Measurements from ENCODE around the genes MAN2B2, TADA2B and SORCS2.

DNA sequence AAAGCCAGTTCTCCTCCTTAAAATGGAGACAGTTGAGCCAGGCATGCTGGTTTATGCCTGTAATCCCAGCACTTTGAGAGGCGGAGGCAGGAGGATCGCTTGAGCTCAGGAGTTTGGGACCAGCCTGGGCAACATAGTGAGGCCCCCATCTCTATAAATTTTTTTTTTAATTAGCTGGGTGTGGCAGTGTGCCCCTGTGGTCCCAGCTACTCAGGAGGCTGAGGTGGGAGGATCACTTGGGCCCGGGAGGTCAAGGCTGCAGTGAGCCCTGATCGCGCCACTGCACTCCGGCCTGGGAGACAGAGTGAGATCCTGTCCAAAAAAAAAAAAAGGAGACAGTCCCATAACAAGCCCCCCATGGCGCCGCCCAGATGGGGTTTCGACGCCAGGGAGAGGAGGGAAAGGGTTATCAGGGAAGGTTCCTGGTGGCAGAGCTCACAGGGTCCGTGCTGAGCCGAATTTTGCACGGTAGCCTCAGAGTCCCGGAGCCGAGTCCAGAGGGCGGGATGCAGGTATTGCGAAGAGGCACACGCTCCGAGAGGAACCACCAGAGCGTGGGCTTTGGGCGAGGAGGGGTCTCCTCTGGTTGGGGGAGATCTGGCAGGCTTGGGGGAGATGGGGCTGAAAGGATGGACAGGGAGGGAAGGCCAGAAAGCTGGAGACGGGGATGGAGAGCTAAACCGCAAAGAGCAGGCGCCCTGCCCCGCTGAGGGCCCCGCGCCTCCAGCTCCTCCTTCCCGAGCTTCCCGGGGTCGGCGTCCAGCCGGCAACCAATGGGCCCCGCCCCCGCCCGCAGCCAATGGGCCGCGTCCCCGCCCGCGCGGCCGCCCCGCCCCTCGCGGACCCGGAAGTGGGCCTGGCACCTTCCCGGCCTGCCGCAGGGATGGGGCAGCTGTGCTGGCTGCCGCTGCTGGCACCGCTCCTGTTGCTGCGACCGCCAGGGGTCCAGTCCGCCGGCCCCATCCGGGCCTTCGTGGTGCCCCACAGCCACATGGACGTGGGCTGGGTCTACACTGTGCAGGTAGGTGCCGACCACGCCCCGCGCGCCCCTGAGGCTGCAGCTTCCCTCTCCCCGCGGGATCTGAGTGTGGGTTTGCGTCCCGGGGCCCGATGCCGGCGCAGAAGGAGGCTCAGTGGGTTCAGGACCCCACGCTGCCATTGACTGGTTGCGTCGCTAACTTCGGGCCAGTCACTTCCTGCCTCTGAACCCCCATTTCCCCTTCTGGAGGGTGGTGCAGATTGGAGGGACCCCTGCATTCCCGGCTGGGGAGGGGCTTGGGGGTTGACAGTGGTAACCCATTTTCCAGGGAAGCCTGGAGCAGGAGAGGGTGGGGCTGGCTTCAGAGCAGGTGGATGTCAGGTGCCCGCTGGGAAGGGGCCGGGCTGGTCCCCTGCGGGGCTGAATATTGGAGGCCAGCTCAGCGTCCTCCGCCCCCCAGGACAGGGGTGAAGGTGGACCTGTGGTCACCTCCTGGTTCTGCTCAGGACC is at the start of gene MAN2B2:
MAN2B2 (plus strand) TSS at position 862 of the 1,489 bp plus-strand sequence.
- PRO-cap, result bidirectional peak, plus-strand start at position 873 of the sequence, minus-strand start at position 736 of the sequence

- PRO-cap, result no peak
These were observed 428 bp downstream of the ENSG00000170846 start for GRCh38 chr4:6674222-6674783.

DNA sequence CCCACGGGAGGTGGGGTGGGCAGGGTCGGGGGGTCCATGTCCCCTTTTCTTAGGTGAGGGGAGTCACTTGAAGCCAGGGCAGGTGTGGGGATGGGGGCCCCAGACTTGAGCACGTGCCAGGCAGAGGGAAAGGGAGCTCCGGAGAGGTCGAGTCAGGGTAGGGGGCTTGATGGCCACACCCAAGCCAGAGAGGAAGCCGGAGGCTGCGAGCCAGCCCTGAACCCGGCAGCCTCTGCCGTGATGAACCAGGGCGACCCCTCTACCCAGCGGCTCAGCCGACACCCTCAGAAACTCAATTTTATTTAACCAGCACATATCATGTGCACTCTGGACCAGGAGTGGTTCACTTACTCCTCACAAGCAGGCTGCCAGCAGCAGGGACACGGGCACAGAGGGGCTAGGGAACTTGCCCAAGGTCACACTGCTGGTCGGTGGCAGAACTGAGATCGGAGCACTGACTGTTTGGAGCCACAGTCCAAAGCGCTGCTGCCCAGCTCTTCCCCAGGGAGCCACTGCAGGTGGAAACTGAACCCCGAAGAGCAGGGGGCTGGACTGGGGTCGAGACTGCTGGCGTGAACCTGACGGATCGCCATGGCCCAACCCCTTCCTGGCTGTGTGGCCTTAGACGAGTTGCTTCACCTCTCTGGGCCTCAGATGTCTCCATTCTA is 32.4 kb upstream of the KIAA0232 start:
- PRO-cap, result no peak

GRCh38 chr4:6755055-6755352 is 27.5 kb upstream of the KIAA0232 start:
- PRO-cap, result no peak

- PRO-cap, result no peak
These were observed 60.7 kb upstream of the TBC1D14 start for GRCh38 chr4:6848927-6849379.

GRCh38 chr4:6881966-6882420 is 27.6 kb upstream of the TBC1D14 start:
- PRO-cap, result no peak

- PRO-cap, result bidirectional peak, plus-strand start at chr4:6927336, minus-strand start at chr4:6927160
These were observed 17.4 kb downstream of the TBC1D14 start for GRCh38 chr4:6926648-6927862.

DNA sequence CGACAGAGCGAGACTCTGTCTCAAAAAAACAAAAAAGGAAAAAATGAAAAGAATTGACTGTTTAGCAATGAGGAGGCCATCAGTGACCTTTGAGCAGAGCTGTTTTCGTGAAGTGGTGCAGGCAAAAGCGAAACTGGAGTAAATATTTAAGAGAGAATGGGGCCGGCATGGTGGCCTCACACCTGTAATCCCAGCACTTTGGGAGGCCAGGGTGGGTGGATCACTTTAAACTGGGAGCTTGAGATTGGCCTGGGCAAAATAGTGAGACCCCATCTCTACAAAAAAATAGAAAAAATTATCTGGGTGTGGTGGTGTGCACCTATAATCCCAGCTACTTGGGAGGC is 25.0 kb downstream of the TBC1D14 start:
- PRO-cap, result no peak

DNA sequence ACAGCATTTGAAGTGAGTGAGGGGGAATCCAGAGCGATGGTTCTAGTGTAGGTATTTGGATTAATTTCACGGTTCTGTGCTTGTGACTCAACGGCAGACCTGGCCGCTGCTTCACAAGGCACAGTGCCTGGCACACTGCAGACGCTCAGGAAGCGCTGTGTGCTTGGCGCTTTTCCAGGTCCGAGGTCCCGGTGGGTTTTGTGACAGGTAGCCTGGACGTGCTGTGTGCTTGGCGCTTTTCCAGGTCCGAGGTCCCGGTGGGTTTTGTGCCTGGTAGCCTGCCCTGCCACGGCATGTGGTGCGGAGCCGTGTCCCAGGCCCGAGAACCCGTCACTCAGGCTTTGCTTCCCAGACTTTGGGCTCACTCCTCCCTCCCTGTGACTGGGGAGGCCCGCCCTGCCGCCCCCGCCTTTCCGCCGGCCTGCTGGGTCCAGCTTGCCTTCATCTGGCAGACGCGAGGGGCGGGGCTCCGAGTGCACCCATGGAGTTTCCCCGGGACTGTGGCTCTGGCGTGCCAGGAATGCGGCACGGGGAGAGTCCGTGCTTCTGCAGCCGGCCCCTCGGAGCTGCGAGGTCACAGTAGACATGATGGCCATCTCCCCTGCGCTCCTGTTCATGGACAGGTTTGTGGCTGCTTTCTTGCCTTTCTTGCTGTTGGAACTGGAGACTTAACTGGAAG is 44.2 kb downstream of the TBC1D14 start:
- PRO-cap, result bidirectional peak, plus-strand start at position 512 of the sequence, minus-strand start at position 343 of the sequence

GRCh38 chr4:6986063-6986654 is 56.6 kb downstream of the CCDC96 start:
- PRO-cap, result no peak

GRCh38 chr4:6987401-6987964 is 55.3 kb downstream of the CCDC96 start:
- PRO-cap, result no peak

- PRO-cap, result no peak
These were observed 39.1 kb downstream of the CCDC96 start for GRCh38 chr4:7003652-7004147.

DNA sequence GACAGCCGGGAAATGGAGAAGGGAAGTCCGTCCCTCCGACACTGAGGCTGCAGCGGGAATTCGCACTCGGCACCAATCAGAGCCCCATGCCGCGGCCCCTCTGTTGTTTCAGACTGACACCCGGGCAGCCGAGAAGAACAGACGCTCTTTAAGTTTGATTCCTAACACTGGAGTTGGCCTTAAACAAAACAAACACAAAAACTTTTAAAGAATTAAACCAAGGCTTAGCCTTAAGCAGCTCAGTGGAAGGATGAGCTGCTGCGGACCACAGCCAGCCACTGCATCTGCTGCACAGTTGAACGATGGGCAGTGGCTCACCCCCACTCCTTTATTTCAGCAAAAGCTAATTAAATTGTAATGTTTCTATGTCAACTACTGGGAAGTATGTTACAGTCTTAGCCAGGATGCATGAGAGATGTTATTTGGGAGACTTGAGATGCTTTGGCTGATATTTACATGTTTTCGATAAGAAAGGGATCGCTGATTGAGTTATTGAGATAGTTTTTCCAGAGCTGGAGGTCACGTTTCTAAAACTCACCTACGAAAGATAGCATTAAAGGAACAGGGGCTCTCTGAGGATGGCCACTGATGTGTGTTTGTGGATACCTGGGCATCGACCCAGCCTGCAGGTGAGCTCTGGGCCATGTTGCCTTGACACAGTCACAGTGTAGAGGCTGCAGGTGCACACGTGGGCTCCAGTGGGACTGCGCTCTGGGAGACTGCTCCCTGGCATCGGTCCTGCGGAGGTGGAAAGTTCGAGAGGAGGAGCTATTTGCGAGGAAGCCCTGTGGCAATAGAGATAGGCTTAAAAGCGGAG is 12.2 kb downstream of the CCDC96 start:
- PRO-cap, result no peak

DNA sequence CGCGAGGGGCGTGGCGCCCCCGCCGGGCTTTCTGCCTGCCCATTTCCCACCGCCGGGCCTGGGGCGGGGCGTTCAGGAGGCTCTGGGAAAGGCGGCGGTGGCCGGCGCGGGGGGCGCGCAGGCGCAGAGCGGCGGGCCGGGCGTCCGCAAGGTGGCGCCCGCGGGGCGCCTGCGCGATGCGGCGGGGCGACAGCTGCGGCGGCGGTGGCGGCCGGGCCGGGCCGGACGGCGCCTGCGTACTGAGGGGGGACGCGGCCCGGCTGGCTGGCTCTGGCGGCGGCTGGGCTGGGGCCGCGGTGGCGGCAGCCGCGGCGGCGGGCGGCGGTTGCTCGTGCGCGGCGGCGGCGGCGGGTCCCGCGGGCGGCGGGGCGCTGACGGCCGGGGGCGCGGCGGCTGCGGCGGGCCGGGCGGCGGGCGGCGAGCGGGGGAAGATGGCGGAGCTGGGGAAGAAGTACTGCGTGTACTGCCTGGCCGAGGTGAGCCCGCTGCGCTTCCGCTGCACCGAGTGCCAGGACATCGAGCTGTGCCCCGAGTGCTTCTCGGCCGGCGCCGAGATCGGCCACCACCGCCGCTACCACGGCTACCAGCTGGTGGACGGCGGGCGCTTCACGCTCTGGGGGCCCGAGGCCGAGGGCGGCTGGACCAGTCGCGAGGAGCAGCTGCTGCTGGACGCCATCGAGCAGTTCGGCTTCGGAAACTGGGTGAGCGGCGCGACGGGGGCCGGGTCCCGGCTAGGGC is at the start of gene TADA2B:
TADA2B (plus strand) TSS at position 224 of the 738 bp plus-strand sequence.
- PRO-cap, result bidirectional peak, plus-strand start at position 196 of the sequence, minus-strand start outside the sequence

DNA sequence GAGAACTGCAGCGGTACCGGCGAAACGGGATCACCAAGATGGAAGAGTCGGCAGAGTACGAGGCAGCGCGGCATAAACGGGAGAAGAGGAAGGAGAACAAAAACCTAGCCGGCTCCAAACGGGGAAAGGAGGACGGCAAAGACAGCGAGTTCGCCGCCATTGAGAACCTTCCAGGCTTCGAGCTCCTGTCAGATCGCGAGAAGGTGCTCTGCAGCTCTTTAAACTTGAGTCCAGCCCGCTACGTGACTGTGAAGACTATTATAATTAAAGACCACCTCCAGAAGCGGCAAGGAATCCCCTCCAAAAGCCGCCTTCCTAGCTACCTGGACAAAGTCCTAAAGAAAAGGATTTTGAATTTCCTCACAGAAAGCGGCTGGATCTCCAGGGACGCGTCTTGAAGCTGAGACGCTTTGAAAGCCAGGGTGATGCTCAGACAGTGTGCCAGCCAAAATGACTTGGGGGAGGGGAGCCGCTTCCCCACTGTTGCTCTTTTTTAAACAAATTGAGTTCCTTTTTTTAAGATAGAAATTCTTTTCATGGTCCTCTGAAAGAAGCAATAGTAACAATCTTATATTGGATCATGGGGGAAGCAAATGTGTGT is 11.6 kb downstream of the TADA2B start:
- PRO-cap, result no peak

- PRO-cap, result no peak
These were observed 9.1 kb downstream of the GRPEL1 start for GRCh38 chr4:7058669-7059337.

DNA sequence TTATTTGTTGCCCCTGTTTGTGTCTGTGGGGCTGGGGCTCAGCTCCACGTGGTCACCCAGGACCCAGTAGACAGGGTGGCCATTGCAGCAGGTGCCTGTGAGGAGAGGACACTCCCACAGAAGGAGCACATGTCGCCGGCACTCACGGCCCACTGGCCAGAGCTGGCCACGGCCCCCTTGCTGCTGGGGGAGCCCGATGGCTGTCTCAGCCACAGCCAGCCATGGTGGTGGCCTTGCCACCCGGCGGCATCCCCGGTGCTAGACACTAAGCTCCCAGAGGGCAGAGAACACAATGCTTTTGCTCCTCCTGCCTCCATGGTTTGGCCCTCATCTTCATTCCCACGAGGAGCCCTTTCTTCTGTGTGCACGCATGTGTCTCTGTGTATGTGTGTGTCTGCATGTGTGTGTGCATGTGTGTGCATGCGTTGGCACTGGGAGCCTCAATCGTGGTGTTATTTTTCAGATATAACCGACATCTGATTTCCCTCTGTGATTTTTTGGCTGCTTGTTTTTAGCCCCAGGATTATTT is 28.0 kb upstream of the GRPEL1 start:
- PRO-cap, result unidirectional peak, minus-strand start at position 252 of the sequence

GRCh38 chr4:7192234-7192787 is at the start of gene SORCS2:
Gene SORCS2, plus strand, starts transcription at chr4:7192538.
- PRO-cap, result no peak

DNA sequence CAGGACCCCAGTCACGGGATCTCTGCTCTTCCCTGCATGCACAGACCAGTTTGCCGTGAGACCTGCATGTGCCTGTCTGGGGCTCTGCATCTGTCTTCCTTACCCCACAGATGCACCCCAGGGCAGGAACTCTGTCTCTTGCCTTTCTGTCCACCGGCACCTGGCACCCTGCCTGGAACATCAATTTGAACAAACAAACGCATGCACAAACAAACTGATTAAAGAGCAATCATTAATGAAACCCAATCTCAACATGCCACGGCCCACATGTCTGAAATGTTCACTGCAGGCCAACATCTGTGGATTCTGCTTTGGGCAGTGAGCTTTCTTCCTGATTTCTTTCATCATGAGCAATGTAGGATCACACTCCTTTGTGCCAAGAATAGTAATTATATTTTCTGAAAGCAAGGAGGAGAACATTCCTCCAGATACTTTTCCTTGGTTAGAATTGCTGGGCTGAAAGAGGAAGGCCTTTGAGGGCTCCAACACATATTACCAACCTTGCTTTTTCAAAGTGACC is 113.0 kb upstream of the PSAPL1 start:
- PRO-cap, result no peak

DNA sequence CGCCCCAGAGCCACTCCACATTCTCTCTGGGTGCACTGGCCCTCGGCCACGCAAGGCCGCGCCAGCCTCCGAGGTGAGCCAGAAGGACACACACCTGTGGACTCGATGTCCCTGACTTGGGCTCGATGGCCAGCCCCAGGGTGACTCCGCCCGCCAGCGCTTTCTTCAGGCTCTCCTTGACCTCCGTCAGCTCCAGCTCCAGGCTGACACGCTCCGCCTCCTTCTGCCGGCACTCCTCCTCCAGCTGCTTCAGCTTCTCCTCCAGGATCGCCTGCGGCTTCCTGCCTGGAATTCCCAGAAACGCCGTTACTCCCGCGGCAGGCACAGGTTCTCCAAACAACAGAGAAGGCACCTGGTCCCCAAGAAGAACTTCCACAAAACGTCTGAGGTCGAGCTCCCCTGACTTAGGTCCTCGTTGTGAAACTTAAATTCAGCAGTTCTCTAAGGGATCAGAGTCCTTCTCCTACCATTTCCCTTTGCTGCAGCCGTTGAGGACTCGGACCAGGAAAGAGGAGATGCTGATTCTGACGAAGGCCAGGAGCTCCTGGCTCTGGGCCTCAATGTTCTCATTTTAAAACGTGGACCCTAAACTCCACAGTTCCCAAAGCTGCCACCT is 166.8 kb downstream of the AFAP1 start:
- PRO-cap, result bidirectional peak, plus-strand start at position 297 of the sequence, minus-strand start at position 174 of the sequence; bidirectional peak, plus-strand start at position 504 of the sequence, minus-strand start at position 417 of the sequence